ENCODE measurements around the gene CXorf66.

DNA sequence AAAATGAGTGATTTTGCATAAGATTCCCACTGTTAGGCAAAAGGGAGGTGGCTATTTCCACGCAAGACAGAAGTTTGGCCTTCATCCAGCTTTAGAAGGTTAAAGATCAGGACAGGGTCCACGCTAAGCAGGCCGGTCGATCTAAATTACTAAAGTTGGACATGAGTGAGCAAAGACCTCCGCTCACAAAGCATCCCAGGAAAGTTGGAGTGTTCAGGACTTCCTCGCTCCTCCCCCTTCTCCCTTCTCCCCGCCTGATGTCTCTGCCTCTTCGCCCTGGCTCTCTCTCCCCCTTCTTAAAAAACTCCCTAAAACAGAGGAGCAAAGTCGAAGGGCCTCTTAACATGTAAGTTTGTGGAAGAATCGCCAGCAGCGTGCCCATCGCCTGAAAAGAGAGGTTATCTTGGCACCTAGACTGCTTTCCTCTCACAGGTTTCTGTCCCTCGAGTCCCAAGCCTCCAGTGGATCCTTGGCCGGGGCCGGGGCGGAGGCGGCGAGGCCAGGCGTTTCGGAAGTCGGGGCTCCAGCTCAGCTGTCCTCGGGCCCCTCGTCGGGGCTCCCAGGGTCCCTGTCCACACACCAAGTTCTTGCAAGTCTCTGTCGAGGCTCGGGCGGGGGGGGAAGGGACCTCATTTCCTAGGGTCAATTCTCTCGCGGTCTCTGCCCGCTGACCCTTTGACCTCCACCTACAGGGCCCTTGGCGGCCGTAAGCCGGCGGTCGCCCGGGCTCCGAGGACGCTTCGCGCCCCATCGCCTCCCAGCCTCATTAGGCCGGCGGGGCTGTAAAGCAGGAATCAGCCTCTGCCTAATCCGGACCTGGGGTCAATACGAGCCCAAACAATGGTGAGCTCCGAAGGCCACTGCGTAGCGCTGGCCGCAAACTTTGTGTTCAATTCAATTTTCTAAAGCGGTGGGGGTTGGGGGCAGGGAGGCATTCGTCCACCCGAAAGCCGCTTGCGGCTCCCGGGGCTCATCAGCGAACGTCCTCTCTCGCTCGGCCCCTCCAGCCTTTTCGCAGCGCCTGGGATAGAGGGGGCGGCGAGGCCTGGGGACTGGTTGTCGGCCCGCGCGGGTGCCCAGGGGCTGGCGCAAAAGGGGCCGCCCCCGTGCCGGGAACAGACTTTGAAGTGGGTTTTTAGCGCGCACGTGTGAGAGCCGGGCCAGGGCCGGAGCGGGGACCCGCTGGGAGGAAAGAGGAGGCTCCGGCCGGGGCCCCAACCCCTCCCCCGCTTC, 7.8 kb downstream of the ZIC3 start:
- PRO-cap = no peak

GRCh38 chrX:137574933-137575390, 9.0 kb downstream of the ZIC3 start:
- PRO-cap = no peak

DNA sequence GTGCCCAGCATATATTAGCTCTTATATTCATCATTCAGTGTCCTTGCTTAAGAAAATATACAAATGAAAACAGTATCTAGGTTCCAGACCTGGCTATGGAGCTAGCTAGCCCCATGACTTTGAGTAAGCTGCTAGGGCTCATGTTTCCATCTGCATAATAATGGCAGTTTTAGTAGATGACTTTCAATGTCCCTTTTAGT, 435.3 kb downstream of the ZIC3 start:
- PRO-cap = no peak

- PRO-cap = no peak
Measured at GRCh38 chrX:139965247-139965657, at the start of gene CXorf66. TSS of gene CXorf66 (minus strand) at chrX:139965521.

DNA sequence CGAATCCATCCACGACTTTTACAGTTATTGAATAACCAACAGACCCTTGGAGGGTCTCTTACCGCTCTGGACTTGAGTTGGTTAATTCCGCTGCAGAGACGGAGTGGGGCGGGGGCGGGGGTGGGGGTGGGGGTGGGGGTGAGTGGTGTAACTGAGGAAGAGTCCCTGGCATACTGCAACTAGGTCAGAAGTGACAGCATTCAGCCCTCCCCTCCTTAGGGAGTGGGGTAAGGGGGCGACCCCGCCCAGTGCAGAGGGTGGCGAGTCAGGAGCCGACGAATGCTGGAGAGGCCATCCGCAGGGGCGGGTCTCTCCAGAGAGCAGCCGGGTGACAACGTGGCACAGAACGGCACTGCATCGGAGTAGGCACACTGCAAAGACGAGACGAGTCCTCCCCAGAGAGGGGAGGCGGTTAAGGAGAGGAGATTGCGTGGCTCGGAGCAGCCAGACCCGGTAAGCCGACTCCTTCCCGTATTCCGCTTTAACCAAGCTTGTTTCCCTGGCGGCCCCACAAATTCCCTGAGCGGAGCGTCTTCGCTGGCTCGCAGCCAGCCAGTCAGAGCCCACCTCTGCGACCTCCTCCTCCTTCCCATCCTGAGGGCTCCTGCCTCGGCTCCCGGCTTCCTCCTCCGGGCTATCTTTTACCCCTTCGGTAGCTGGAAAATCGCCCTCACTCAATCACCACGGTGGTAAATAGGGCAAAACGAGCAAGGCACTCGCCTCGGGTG, 238.0 kb upstream of the SPANXB1 start:
- PRO-cap = no peak

DNA sequence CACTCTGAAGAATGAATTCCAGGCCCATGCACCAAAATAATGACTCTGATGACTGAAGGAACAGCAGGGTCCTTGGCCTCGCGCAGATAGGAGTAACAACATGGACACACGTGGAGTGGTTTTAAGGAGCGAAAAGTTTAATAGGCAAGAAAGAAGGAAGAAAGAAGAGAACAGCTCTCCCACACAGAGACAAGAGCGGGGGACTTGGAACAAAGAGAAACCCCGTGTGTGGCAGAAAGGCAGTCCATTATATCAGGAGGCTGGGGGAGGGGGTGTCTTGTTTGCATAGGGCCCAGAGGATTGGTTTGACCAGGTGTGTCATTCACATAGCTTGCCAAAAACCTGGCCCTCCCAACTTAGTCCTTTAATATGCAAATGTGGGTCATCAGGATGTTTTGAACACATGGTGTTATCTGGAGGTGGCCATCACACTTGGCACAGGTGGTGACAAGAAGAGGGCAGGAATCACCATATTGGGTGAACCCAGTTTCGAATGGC, 181.2 kb upstream of the SPANXB1 start:
- PRO-cap = no peak

GRCh38 chrX:140945185-140945684, 57.2 kb upstream of the SPANXB1 start:
- PRO-cap = no peak

- PRO-cap = no peak
Measured at GRCh38 chrX:144418579-144418904, 698.0 kb upstream of the SPANXN2 start.

DNA sequence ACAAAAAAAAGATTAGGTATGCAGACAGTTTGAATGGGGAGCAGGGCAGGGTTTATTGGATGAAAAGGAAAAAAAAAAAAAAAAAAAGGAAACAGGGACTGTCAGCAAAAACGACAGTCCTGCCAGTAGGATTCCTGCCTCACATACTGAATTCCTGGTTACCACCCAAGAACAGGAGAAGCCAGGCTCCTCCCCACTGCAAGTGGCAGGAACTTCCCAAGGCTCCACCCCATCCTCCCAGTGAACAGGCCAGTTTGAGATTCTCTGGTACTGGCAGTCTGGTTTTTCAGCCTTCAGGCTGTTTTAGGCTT, 360.0 kb upstream of the CXorf51A start:
- PRO-cap = no peak

GRCh38 chrX:147183168-147183509, 368.6 kb upstream of the CXorf51A start:
- PRO-cap = no peak

- PRO-cap = no peak
Measured at GRCh38 chrX:148128844-148129253, 147.7 kb downstream of the FMR1NB start.

- PRO-cap = no peak
Measured at GRCh38 chrX:148501621-148501874, 1.1 kb downstream of the AFF2 start.

GRCh38 chrX:148609600-148610649, 109.5 kb downstream of the AFF2 start:
- PRO-cap = no peak

DNA sequence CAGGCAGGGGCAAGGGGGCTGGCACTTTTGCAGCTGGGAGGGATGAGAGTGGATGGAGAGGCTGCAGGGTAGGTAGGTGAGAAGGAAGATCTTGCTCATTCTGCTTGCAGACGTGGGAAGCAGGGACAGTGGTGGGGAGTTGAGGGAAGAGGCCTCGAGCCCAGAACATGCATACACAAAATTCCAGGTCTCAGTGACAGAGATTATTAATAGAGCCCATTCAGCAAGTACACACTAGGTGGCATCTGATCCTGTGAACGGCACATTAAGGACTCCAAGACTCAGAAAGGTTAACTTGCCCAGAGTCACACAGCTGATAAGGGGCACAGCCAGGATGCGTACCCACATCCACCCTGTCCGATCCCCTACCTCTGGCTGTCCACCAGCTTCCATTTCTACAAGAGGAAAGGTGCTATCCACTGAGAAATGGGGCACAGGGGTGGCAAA, 11.6 kb downstream of the IDS start:
- PRO-cap = no peak

DNA sequence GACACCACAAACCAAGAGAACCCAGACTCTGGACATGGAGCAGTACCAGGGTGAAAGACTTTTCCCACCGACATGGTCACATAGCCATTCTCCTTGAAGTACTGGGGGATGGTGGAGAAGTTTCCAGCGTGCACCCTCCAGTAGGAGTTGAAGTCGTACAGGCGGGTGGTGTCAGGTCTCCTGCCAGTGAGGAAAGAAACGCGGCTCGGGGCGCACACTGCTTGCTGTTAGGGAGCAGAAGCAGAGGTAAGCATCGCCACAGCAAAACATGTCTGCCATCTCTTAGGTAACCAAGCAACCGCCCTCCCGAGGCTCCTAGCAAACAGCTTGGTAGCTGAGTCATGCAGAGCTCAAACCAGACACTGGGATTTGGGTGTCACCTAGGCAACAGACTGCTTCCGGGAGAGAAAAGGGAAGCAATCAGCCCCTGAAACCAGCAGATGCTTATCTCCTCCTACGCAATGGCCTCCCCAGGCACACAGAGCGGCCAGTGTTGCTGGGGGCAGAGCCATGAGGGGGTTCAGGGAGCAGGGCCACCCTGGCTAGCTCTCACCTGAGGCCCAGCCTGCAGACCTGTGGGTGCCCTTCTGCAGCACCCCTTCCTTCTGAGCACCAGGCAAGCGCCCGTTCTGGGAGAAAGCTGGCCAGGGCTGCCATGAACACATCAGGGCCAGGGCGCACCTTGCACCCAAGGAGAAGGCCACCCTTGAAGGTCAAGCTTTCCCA, 1.7 kb downstream of the IDS start:
- PRO-cap = no peak

- PRO-cap = no peak
Measured at GRCh38 chrX:149940514-149940999, 2.3 kb upstream of the EOLA2 start.

DNA sequence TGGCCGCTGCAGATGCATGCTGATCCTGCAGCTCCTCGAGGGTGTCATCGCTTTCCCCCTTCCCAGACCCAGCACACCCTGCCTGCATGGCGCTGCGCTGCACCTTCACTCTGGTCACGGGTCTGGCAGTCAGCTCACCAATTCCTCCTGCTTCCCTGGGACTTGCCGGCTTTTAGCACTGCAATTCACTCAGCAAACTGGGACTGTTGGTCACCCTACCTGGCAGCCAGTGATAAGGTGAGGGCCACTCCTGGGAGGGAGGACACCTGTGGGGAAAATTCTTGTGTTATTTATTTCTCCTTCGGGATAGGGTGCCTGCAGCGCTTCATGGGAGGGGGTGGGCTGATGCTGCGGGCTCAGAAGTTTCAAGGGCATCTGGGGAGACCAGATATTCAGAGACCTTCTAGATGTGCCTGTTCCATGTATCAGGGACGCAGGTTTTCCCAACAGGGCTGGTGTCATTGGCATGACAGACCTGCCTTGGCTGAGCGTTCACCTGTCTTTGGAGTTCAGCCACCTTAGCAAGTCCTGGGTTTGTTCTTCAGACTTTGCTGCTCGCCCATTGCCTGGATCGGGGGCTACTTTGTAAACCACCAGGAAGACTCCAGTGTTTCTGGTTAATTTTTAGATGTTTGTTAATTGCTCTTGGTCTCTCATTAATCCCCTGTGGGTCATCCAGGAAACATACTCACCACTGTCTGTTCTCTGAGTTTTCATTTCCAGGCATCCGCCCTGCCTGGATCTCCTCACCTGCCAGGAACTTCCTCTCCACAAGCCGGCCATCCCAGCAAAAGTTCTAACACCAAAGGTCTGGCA, 7.7 kb upstream of the EOLA2 start:
- PRO-cap = no peak

GRCh38 chrX:149971678-149972292, 33.5 kb upstream of the EOLA2 start:
- PRO-cap = no peak

DNA sequence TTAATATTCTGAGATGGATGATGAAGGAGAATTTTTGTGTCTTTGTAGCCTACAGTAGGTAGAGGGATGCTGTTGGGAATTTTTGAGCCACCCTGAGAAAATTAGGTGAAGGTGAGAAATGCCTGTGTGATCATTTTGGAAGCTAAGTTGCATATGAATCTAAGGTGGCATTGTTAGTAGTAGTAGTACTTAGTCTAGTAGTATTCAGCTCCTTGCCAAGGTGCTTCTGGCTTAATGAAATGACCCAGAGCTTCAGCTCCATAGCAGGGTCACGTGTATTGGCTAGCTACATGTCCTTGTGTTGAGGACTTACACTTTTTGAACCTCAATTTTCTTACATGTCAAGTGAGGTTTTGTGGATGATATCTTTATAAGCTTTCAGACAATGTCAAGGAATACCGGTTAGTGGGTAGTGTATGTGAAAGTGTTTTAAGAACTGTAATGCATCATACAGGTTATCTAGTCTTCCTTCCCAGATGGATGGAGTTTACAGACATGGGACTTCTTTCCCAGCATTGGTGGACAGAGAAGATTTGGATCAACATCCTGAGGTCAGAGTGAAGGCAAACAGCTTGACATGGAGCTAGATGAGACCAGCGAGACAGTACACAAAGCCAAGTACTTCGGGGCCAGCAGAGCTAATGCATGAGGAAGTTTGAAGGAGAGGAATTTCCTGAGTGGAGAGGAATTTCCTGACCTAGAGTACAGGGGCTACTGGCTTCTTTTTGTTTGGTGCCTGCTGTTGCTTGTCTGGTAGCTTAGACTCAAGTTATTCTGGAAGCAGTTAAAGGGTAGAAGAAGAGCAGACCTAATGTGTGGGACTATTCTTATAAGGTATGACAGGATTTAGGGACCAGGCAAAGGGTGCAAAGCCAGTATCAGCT, 68.8 kb upstream of the EOLA2 start:
- PRO-cap = no peak

- PRO-cap = no peak
Measured at GRCh38 chrX:150228347-150228632, 134.8 kb upstream of the MAMLD1 start.

Measured in peritoneum (tissue), 1 donor.